Right common carotid artery plus branches (tissue), 1 donor: ENCODE measurements around a stretch of chr5.

DNA sequence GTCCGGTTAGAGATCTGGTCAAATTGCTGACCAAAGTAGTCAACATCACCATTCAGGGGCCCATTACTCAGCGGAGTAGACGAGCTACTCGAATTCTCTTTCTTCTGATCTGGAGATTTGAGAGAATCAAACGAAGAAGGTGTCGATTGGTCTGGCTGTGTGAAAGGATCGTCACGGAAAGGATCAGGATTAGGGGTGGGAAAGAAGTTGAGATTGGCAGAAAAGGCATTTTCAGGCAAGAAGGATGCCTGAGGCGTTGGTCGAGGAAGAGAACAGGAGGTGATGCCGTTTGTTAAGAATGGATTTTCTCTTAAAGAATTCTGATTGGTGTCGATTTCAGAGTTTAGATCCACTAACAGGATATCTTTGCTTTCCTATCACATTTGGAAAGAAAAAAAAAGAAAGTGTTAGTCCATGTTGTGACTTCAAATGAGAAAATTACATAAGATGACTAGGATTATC, 18.6 kb upstream of the C9 start:
- PRO-cap = no peak

- PRO-cap = bidirectional peak, plus-strand start at chr5:39421075, minus-strand start at chr5:39420994
These were observed 3.9 kb downstream of the DAB2 start for GRCh38 chr5:39420773-39421384.

DNA sequence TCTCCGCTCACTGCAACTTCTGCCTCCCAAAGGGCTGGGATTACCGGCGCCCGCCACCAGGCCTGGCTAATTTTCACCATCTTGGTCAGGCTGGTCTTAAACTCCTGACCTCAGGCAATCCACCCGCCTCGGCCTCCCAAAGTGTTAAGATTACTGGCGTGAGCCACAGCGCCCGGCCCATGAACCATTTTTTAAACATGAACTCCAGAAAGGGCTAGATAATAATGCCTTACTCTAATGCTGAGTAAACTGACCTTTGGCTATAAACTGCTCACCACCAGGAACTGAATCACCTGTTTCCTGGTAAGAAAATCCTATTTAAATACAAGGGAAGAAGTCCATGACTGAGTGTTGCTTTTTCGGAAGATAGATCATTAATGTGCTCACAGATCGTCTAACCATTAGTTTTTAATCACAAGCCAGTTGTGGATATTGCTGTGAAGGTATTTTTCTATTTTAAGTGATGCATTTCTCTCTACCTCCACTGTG, 23.2 kb upstream of the DAB2 start:
- PRO-cap = no peak

DNA sequence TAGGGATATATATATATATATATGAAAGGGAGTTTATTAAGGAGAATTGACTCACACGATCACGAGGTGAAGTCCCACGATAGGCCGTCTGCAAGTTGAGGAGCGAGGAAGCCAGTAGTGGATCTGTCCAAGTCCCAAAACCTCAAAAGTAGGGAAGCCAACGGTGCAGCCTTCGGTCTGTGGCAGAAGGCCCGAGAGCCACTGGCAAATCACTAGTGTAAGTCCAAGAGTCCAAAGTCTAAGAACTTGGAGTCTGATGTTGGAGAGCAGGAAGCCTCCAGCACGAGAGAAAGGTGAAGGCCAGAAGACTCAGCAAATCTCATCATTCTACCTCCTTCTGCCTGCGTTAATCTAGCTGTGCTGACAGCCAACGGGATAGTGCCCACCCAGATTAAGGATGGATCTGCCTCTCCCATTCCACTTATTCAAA, 23.8 kb upstream of the DAB2 start:
- PRO-cap = no peak

DNA sequence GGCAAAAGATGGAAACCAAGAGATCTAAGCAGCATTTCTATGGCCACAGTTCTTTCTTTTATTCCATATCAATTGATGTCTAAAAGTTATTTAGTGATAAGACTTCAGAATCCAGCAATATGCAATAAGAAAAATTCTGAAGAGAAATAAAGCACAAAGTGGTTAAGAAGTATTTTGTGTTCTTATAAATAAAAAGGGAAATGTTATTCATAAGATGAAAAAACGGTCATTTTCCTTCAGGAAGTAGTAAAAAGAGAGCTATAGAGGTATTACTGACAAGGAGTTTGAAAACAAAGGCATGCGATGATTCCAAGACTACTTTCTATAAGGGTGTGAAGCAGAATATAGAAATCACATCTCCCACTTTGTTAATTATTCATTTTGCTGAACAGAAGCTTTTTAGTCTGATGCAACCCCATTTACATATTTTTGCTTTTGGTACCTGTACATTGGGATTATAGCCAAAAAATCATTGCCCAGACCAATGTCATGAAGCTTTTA, 541.7 kb upstream of the PTGER4 start:
- PRO-cap = no peak

DNA sequence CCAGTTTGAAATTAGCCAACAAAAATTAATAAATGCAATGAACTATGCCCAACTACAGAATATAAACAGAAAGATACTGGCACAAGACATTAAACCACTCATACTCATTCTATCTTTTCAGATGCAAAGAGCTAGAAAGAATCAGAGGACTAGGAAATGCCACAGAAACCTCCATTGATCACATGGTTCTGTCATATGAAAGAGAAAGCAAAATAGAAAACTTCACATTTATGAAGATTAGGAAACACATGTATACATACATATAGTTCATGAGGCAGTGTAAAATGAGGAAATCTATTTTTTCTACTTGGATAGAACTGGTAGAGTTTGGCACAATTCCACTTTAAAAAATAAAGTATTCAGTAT, 275.1 kb upstream of the PTGER4 start:
- PRO-cap = no peak

DNA sequence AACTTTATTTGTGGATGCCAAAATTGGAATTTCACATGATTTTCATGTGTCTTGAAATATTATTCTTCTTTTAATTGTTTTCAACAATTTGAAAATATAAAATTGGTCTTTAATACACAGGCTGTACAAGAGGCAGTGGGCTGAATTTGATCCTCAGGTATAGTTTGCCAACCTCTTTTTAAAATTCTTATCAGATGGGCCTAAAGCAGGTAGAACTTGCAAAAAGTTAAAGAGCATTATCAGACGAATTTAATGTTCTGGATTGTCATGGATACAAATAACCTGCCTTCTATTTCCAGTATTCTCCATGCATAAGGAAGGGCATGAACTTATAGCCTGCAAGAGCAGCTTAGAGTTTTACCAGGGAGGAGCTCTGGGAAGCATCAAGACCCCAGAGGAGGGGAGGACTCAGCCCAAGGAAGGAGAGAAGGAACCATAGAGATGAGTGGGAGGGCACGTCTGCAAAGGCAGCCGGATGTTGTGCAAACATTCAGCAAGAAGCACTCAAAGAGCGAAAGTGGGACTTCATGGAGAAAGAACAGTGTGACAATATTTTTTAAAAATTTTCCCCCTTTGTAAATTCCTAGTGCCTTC, 270.3 kb upstream of the PTGER4 start:
- PRO-cap = no peak

GRCh38 chr5:40515114-40515528, 164.6 kb upstream of the PTGER4 start:
- PRO-cap = no peak

DNA sequence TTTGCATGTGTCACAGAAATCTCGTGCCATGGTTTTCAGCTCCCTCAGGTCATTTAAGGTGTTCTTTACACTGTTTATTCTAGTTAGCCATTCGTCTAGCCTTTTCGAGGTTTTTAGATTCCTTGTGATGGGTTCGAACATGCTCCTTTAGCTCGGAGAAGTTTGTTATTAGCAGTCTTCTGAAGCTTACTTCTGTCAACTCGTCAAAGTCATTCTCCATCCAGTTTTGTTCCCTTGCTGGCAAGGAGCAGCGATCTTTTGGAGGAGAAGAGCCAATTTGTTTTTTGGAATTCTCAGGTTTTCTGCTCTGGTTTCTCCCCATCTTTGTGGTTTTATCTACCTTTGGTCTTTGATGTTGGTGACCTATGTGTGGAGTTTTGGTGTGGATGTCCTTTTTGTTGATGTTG, 113.5 kb upstream of the PTGER4 start:
- PRO-cap = no peak

DNA sequence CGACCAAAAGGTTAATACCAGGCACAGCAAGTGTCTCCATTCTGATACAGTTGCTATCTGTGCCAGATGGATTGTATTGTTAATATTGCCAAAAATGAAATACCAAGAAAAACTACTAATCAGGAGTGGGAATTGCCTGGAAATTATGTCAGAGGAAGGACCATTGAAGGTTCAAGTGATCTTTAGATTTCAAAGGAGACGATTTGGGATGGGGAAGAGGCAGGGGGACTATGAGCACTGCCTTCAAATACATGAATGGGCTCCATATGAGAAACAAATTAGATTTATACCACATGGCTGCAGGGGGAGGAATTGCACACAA, 95.9 kb upstream of the PTGER4 start:
- PRO-cap = no peak

DNA sequence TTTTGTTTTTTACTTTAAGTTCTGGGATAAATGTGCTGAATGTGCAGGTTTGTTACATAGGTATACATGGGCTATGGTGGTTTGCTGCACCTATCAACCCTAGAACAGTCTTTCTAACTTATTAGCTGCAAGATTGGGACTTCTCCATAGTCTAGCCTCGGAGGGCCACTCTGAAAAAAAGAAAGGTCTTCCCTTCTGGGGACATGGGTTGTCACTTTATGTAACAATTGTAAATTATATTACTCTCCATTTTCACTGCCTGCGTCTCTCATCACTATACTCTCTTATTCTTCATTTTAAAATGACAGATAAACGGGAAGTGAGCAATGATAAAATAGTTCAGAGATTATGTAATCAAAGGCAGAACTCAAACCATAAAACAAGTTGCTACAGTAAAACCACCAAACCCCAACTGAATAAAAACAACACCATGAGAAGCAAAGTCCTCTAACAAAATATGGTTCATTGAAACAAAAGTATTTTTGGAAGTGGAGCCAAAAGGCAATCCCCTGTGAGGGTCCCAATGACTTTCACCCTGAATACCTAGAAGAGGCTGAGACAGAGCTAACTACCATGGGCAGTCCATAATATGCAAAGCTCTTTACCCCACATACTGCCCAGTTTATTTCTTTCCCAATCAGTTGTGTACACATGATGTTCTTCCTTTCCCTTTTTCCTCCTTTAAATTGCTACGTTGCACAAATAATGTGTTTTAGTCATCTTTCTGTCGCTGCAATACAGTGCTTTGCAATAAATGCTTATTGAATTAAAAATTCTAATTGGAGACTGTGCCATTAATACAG, 64.1 kb upstream of the PTGER4 start:
- PRO-cap = no peak

DNA sequence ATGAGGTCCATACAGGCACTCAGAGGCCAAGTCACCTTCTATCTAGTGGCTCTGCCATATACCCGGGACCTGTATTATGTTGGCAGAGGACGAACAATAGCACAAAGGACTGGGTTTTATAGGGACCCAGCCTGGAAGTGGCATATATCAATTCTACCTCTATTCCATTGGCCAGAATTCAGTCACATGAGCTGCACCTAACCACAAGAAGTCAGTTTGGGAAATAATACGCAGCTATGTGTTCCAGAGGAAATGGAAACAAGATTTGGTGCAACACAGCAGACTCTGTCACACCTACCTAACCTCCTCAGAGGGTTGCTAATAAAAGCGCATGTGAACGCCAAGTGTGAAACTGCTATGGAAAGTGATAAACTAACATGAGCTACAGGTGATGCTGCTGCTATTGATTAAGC, 4.0 kb upstream of the PTGER4 start:
- PRO-cap = no peak

DNA sequence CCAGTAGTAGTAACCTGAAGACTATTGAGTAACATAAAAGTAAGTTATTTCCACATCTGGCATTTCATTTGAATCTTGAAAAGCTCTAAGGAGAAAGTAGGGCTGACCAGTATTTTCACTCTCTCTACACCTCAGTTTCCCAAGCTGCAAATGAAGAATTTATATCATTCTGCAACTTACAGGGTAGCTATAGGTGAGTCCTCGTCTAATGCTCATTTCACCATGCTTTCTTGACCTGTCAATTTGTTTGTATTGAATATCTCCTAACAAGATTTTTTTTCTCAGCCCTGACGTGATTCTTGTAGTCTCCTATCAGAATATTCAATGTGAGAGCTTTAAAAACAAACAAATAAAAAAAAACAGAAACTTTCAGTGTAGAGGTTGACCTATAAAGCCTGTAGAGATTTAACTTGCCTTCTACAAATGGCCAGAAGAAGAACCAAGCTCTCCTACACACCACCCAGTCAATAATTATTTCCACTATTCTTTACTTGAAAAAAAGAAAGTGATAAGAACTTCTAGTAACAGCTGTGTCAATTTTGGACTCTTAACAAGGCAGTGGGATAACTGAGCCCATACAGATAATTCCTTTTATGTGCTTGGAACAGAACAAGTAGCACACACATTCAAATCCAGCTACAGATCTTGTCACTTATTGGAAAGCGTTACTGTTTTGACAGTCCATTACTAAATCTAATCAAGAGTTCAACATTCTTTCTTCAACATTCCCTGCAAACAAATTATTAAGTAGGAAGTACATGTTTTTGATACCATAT, 6.1 kb downstream of the PTGER4 start:
- PRO-cap = no peak

DNA sequence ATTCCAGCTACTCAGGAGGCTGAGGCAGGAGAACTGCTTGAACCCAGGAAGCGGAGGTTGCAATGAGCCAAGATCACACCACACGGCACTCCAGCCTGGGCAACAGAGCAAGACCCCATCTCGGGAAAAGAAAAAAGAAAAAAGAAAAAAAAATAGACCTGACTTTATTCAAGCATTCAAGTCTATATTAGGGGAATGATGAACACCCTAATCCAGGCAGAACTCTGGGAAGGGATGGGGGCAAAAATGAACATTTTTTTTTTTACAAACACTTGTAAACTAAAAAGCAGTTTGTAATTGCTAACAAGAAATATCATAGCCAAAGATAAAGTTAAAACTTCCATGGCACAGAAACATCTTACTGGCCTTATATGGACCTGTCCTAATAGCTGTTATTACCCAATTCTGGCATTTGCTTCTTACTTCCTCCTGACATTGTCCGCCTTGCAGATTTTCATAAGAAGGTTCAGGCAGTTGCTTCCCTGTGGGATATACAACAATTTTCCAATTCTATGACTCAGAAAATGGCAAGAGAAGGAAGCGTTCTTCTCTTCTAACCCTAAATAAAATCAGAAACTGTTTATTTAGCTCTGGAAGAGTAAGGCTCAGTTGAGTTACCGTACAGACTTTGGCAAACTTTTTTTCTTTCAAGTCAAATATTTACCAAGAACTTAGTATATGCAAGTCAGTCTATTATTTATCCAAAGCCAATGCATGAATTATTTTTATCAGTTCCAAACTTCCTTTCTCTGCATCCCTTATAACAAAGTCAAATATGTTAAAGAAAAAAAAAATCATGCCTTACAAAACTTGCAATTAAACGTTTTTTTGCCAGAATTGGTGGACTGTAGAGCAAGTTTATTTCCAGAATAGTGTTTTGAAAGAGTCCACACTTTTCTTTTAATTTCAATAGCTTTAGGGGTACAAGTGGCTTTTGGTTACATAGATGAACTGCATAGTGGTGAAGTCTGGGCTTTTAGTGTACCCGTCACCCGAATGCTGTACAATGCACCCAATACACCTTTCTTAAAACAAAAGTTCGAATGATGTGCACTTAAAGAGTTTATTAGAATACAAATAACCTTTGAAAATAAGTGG, 1.6 kb downstream of the PRKAA1 start:
- PRO-cap = unidirectional peak, plus-strand start at position 520 of the sequence

- PRO-cap = no peak
These were observed 99.4 kb upstream of the C6 start for GRCh38 chr5:41312507-41313344.

DNA sequence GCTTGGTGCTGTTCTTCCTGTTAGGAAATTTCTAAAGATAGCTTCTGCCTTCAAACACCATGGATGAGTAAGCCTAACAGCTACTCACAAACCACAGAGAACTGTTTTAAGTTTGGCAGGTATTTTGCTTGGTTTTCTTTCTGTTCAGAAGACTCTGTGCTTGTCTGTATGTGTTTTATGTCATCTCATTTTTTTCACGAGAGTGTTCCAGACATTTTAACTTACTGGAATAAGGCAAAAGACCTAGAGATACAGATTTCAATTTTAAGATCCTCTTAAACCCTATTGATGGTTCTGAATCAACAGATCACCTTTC, 4.4 kb downstream of the RIMOC1 start:
- PRO-cap = no peak

- PRO-cap = no peak
These were observed 8.2 kb upstream of the FBXO4 start for GRCh38 chr5:41916919-41917195.

GRCh38 chr5:42516090-42516666, 92.9 kb downstream of the GHR start:
- PRO-cap = no peak

- PRO-cap = no peak
These were observed 120.5 kb downstream of the GHR start for GRCh38 chr5:42543705-42544215.

DNA sequence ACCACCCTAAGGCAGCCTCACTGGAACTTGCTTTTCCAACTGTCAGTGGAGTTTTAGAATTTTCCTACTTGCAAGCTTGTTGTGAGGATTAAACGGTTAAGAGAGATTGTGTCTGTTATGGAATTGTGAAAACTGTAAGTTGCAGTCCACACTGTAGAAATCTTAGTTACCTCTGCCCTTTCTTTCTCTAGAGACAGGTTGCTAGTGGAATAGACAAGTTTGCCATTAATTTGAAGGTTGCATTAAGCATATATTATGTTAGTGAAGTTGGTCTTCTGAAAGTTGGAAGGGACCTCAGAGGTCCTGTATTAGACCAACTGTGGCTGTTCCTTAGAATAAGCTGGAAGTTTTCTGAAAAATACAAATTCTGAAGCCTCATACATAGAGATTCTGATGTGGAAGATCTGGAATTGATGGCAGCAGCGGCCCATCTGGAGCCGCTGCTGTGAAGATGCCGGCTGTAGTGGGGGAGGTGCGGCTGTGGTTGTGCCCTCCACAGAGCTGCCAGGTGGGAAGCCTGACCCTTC, 158.1 kb downstream of the GHR start:
- PRO-cap = no peak